Peyer's patch (tissue), 4 donors: ENCODE measurements around a stretch of chr11.

DNA sequence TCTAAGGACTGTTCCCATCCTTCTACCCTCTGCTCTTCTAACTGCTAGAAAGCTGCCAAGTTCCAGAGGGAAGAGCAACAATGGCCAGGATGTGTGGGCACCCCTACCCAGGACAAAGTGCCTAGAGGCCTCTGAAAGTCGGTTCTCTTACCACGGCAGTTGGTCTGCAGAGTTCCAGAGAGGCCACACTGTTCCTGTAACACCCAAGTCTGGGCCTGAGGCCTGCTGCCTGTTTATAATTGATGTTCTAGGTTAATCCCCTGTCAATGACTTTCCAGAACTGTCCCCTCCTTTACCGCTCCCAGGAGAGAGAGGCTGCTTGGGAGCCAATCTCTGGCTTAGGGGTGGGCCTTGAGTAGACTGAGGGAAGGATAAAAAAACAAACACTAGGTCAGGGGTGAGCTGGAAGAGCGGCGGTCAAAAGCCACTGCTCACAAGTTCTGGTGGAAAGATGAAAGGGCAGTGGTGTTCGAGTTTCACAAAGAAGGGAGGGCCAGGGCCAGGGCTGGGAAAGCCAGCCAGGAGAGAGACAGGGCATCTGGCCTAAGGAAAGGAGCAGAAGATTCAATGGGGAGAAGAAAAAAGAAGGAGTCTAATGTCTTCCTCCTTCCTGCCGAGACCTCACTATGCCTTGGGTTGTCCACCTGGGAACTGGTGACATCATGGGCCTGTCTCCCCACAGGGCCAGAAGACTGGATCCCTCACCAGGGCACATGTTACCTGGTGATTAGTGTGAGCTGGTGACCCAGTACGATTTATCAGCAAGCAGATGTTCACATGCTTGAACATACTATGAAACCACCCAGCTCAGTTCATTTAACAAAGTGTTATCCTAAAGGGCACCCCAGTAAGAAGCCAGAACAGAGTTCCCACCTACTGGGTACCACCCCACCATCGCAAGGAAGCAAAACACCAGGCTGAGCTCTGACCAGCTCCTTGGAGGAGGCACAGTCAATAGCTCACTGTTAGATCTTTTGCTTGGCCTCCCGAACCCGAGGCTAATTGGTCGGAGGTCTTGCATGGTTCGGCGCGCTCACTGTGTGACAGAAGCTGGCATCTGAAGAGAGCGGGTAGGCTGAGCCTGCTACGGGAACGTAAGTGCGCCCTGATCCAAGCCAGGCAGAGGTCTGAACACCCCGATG lies 50.1 kb downstream of the PC start:
- PRO-cap = no peak
- RAMPAGE, long total RNA, 4 experiments = no peak in any of the 4 experiments

- PRO-cap = no peak
- RAMPAGE, long total RNA, 4 experiments = no peak in any of the 4 experiments
Measured at GRCh38 chr11:66953214-66953866, 4.8 kb downstream of the PC start.

DNA sequence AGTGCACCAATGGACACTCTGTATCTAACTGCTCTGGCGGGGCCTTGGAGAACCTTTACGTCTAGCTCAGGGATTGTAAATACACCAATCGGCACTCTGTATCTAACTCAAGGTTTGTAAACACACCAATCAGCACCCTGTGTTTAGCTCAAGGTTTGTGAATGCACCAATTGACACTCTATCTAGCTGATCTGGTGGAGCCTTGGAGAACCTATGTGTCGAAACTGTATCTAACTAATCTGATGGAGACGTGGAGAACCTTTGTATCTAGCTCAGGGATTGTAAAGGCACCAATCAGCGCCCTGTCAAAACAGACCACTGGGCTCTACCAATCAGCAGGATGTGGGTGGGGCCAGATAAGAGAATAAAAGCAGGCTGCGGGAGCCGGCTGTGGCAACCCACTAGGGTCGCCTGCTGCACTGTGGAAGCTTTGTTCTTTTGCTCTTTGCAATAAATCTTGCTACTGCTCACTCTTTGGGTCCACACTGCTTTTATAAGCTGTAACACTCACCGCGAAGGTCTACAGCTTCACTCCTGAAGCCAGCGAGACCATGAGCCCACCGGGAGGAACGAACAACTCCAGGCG lies 14.3 kb downstream of the C11orf86 start:
- PRO-cap = no peak
- RAMPAGE, long total RNA, 4 experiments = no peak in any of the 4 experiments

DNA sequence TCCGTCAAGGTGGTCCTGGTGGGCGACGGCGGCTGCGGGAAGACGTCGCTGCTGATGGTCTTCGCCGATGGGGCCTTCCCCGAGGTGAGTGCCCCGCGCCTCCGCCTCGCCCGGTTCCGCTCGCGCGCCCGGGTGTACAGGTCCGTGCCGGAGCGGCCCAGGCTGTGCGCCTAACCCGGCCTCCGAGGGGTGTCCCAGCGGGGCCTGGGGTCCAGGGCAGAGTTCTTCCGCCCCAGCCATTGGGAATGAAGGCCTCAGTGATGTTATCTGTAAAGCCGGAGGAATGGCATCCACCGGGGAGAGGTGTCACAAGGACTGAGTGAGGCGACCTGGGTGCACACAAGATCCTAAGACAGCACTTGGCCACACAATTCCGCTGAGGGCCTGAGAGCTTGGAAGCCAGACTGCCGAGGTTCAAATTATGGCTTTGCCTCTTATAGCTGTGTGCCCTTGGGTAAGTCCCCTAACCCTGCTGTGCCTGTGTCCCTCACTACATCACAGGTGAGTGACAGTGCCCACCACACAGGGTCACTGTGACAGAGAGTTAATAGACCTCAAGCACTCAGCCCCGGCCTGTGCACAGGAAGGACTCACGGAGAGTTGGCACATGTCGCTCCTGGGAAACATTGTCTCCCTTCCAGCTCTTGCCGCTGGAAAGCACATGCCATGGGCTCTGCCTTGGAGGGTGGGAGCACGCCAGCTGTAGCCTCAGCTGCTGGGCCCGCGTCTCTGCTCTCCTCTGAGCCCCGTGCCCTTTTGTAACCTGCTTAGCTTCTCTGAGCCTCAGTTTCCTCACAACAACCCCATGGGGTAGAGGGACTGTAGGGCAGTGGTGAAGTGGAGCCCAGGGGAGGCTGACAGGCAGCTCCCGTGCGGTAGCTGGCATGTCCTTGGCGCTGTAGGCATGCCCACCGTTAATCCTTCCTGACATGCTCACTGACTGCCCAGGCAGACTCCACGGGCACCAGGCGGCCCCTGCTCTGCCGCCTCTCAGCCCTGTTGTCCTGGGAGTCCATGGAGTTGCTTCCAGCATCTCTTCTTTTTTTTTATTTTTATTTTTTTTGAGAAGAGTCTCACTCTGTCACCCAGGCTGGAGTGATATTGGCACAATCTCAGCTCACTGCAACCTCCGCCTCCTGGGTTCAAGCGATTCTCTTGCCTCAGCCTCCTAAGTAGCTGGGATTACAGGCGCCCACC lies 702 bp downstream of the RHOD start:
- PRO-cap = no peak
- RAMPAGE, long total RNA, 4 experiments = no peak in any of the 4 experiments

GRCh38 chr11:67071243-67072138 lies 14.8 kb downstream of the RHOD start:
- PRO-cap = no peak
- RAMPAGE, long total RNA, 4 experiments = no peak in any of the 4 experiments

DNA sequence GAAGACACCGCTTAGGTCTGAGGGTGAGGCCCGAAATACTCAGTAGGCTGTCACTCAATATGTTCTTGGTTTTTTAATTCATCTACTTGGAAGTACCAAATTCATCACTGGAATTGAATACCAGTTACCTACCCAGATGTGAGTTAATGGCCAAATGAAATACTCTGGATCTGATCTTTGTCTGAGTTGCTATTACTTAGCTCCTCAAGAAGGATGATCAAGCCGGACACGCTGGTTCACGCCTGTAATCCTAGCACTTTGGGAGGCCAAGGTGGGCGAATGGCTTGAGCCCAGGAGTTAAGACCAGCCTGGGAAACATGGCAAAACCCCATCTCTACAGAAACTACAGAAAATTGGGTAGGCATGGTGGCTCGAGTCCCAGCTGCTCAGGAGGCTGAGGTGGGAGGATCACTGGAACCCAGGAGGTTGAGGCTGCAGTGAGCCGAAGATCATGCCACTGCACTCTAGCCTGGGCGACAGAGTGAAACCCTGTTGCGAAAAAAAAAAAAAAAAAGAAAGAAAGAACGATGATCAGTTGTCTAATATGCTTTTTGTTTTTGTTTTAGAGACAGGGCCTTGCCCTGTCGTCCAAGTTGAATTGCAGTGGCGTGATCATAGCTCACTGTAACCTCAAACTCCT lies 38.0 kb upstream of the GRK2 start:
- PRO-cap = no peak
- RAMPAGE, long total RNA, 4 experiments = no peak in any of the 4 experiments

- PRO-cap = bidirectional peak, plus-strand start at chr11:67239983, minus-strand start at chr11:67239677
- RAMPAGE, long total RNA, 4 experiments = no peak in any of the 4 experiments
Measured at GRCh38 chr11:67239592-67239900, 26.7 kb upstream of the GRK2 start.

GRCh38 chr11:67248509-67249264 lies 17.6 kb upstream of the GRK2 start:
- PRO-cap = no peak
- RAMPAGE, long total RNA, 4 experiments = no peak in any of the 4 experiments

GRCh38 chr11:67303662-67304450 lies 526 bp downstream of the SSH3 start:
- PRO-cap = no peak
- RAMPAGE, long total RNA, 4 experiments = no peak in any of the 4 experiments

GRCh38 chr11:67345861-67346986 lies 7.1 kb downstream of the POLD4 start:
- PRO-cap = no peak
- RAMPAGE, long total RNA, 4 experiments = no peak in any of the 4 experiments

DNA sequence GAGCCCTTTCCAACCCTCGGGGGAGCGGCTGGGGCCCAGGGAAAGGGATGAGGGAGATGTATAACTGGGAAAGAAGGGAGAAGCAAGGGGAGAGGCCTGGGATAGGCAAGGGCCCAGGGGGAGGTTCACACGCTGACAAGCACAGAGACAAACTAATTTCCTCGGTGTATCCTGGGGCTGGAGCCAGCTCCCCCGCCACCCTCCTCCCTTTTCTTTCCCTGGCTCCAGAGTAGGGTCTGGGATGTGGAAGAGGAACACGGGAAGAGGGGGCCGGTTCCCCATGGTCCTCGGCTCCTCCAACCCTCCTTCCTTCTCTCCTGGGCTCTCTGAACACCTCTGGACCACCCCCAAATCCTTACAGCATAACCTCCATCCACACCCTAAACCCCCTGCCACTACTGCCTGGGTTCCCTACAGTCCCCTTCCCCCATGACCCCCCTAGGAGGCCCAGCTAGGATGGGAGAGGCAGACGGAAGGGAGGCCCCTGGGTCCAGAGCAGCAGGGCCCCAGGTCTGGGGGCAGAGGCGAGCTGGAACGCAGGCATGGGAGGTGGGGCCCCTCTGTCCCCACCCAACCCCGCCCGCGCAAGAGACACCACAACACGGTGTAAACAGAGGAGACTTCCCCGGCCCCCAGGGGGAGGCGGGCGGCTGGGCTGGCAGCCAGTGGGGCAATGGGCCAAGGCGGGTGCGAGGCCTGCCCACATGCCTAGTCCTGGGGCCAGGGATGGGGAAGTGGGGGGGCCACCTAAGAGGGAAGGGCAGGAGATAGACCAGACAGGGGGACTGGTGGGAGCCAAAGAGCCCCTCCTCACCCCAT lies 6.6 kb downstream of the CLCF1 start:
- PRO-cap = no peak
- RAMPAGE, long total RNA, 4 experiments = no peak in any of the 4 experiments

DNA sequence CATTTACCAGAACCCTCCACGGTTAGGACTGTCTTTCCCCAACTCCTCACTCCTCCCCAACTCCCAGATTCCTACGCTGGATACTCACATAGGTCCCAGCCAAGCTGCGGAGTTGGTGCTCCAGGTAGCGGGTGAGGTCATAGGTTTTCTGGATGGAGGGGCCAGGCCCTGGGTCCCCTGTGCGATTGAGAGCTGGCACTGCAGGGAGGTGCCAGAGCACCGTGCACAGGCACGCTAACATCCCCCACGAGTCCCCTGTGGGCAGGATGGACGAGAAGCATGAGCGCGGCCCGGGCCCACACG lies 6.1 kb downstream of the CLCF1 start:
- PRO-cap = no peak
- RAMPAGE, long total RNA, 4 experiments = no peak in any of the 4 experiments

DNA sequence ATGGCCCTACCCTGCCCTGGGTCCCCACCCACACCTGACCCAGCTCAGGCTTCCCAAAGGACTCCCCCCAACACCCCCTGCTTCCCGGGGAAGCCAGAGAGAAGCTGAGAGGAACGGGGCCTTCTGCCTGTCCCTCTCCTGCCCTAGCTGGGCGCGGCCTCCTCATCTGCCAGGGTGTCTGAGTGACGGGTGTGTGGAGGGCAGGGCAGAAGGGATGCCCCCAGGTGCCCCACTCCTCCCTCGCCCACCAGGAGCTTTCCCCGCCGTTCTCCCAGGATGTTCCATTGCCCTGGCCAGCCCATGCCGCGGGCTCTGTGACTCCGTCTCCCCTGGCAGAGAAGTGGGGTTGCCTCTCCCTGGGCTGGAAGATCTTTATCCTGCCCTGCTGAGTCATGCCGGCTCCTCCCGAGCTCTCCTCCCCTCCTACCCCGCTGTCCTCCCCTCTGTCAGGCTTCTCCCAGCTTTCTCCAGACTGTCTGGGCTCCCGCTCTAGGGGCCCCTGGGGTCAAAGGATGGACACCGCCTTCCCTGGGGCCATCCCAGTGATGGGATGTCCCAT lies 6.1 kb upstream of the CLCF1 start:
- PRO-cap = unidirectional peak, minus-strand start at position 342 of the sequence
- RAMPAGE, long total RNA, 4 experiments = no peak in any of the 4 experiments

DNA sequence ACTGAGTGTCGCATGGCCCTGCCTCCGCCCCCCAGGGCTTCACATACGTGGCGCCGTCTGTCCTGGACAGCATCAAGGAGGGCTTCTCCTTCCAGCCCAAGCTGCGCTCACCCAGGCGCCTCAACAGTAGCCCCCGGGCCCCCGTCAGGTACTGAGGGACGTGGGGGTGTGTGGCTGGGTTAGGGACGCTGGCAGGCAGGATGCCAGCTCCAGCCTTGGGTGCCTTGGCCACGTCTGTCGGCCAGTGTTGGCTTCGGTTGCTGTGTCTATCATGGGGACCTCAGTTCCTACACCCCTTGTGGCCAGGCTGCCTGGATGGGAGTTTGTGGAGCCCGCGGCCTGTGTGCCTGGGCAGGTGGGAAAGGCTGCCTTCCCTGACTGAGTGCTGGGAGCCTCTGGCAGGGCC lies 2.9 kb downstream of the PTPRCAP start:
- PRO-cap = no peak
- RAMPAGE, long total RNA, 4 experiments = no peak in any of the 4 experiments

DNA sequence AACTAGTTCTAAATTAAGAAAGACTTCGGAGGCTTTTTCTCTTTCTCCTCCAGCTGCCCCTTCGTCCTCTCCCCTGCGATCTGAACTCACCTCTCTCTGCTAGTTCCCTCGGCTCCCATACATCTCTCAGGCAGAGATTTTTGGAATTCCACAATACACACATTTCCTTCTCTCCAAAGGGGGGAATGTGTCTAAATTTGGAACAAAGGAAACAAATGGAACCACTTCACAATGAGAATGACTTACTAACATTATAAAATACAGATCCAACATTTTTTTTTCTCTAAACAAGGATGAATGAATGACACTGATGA lies 20.7 kb upstream of the GSTP1 start:
- PRO-cap = no peak
- RAMPAGE, long total RNA, 4 experiments = no peak in any of the 4 experiments

DNA sequence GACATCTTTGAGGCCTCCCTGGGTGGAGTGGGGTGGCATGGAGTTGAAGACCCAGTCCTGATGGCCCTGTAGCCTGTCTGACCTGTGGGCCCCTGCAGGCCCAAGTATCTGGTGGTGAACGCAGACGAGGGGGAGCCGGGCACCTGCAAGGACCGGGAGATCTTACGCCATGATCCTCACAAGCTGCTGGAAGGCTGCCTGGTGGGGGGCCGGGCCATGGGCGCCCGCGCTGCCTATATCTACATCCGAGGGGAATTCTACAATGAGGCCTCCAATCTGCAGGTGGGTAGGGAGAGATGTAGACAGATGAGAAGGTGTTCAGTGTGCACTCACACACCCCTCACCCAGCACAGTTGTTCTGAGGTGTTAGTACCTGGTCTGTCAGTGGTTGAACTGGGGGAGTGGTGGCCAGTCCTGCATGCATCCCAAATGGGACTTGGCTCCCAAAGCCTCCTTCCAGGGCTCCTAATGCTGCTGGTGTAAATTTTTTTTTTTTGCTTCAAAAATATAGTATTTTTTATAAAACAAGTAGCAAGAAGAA lies 2.7 kb downstream of the NDUFV1 start:
- PRO-cap = no peak
- RAMPAGE, long total RNA, 4 experiments = no peak in any of the 4 experiments

DNA sequence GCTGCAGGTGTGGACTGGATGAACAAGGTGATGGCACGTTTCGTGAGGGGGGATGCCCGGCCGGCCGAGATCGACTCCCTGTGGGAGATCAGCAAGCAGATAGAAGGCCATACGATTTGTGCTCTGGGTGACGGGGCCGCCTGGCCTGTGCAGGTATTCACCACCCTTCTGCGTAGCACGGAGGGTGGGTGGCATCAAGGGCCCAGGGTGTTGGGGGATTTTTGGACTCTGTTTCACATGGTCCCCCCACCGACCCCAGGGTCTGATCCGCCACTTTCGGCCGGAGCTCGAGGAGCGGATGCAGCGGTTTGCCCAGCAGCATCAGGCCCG lies 5.3 kb downstream of the NDUFV1 start:
- PRO-cap = no peak
- RAMPAGE, long total RNA, 4 experiments = no peak in any of the 4 experiments

- PRO-cap = no peak
- RAMPAGE, long total RNA, 4 experiments = no peak in any of the 4 experiments
Measured at GRCh38 chr11:67620714-67621146, 9.0 kb downstream of the NUDT8 start.

DNA sequence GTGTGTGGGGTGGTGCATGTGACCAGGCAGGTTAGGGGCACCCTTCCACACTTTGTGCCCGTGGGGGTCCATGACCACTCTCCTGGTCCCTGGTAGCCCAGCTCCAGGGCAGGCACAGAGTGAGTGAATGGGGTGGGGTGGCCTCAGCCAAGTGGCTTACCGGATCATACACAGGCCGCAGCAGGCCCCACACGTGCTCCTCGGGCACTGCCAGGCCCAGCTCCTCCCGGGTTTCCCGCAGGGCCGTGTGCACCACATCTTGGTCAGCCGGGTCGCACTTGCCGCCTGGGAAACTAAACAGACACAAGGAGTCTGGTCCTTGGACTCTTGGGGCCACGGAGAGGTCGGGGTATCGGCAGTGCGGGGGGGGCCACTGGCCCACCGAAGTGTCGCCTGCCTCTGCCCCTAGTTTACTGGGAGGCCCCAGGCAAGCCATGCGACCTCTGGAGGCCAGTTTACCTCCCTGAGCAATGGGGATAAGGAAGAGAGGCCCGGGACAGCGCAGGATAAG lies 923 bp downstream of the NUDT8 start:
- PRO-cap = no peak
- RAMPAGE, long total RNA, 4 experiments = no peak in any of the 4 experiments

DNA sequence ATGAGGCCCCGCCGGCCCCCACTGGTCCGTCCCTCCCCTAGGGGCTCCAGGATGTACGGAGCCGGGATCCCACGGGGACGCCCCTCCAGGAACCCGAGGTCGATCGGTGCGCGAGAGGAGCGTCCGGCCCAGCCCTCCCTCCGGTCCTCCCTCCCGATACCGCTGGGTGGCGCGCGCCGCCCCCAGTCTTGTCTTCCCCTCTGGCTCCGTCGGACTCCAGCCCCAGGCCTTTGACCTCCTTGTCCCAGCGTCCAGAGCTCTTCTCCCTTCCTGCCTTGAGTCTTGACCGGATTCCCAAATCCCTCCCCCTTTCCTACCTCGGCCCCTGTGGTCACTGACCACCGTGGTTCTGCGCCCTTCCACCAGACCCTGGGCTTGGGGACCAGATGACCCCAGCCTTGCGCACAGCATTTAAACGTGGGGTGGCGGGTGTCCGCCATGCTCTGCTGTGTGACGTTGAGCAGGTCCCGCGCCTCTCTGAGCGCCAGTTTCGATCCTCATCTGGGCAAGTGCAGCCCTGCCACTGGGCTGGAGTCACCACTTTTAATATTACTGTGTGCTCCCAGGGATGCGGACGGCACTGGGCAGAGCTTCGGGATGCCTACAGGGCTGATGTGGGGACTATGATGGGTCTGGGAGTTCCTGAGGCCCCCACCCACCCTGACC lies 1.0 kb upstream of the NUDT8 start:
- PRO-cap = bidirectional peak, plus-strand start at position 191 of the sequence, minus-strand start at position 164 of the sequence
- RAMPAGE, long total RNA, 4 experiments = no peak in any of the 4 experiments